ENCODE measurements around a stretch of chr13.

GRCh38 chr13:109281563-109282297 is 504.7 kb downstream of the IRS2 start:
- RRBS = no CpG with 5 or more reads among the region's 15 CpGs

DNA sequence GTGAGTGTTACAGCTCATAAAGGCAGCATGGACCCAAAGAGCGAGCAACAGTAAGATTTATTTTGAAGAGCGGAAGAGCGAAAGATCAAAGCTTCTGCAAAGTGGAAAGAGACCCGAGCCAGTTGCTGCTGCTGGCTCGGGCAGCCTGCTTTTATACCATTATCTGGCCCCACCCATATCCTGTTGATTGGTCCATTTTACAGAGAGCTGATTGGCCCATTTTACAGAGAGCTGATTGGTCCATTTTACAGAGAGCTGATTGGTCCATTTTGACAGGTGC is 468.0 kb downstream of the IRS2 start:
- RRBS = no CpG with 5 or more reads among the region's 5 CpGs

DNA sequence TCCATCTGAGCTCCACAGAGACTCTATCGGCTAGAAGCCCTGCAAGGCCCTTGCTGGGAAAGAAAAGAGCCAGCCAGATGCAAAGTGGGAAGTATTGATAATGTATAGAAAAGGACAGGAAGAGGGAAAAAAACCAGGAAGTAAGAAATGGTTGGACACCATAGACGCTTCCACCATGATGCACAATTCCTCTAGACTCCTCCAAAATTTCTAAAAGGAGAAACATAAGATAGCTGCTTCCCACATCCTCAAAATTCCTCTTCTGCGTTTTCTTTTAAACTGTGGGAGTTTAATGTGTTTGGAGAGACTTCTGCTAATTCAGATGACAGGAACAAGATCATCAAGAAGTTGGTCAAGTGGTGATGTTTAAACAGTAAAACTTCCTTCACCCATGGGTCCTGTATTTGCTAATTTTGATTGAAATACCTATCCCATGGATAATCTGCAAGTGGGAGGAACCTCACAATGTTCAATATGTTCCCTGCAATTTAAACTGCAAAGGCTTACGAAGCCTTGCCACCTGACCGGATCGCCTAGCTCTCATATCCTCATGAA is 130.2 kb downstream of the IRS2 start:
- RRBS = no CpG with 5 or more reads among the region's 6 CpGs

GRCh38 chr13:109704443-109705807 is 81.5 kb downstream of the IRS2 start:
- RRBS = no CpG with 5 or more reads among the region's 35 CpGs

DNA sequence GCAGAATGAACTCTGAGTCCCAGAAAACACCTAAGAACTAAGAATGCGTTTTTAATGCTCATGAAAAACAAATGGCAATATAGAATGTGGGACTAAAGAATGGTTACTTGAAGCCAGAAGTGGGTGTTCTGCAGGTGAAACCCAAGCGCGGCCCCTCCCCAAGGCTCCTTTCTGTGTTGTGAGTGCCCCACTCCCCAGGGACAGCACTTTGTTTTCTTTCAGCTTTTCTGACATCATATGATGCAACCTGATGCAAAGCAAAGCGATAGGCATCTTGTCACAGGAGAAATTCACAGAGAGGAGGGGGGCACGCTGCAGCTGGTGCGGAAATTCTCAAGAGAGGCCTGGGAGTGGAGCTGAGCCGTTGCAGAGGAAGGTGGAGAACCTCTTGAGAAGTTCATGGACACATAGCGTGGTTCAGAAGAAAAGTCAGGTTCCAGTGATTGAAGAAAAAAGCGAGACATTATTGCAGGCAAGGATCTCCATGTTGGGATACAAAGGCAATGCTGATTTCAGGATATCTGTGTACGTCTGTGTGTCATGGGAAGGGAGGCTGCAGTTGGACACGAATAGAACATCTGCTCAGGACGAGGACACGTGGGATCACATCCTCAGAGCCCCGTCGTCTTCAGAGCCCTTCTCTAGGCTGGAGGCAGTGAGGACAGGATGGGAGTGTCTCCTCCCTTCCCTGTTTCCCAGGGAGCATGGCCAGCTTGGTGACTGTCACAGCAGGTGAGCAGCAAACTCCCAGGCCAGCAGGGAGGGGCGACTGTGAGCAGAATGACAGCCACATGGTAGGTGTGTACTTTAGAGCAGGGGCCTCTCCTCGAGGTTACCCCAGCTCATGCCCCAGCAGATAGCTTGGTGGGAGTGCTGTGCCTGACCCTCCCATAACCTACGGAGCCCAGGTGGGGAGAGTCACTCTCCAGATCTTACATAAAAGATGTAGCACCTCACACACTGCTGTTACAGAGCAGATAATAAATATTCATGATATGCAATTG is 79.1 kb downstream of the IRS2 start:
- RRBS = no CpG with 5 or more reads among the region's 18 CpGs

- RRBS = no CpG with 5 or more reads among the region's 20 CpGs
Observed at GRCh38 chr13:109744359-109744908, 41.9 kb downstream of the IRS2 start.

GRCh38 chr13:109779078-109779958 is 7.1 kb downstream of the IRS2 start:
- RRBS = no CpG with 5 or more reads among the region's 9 CpGs

DNA sequence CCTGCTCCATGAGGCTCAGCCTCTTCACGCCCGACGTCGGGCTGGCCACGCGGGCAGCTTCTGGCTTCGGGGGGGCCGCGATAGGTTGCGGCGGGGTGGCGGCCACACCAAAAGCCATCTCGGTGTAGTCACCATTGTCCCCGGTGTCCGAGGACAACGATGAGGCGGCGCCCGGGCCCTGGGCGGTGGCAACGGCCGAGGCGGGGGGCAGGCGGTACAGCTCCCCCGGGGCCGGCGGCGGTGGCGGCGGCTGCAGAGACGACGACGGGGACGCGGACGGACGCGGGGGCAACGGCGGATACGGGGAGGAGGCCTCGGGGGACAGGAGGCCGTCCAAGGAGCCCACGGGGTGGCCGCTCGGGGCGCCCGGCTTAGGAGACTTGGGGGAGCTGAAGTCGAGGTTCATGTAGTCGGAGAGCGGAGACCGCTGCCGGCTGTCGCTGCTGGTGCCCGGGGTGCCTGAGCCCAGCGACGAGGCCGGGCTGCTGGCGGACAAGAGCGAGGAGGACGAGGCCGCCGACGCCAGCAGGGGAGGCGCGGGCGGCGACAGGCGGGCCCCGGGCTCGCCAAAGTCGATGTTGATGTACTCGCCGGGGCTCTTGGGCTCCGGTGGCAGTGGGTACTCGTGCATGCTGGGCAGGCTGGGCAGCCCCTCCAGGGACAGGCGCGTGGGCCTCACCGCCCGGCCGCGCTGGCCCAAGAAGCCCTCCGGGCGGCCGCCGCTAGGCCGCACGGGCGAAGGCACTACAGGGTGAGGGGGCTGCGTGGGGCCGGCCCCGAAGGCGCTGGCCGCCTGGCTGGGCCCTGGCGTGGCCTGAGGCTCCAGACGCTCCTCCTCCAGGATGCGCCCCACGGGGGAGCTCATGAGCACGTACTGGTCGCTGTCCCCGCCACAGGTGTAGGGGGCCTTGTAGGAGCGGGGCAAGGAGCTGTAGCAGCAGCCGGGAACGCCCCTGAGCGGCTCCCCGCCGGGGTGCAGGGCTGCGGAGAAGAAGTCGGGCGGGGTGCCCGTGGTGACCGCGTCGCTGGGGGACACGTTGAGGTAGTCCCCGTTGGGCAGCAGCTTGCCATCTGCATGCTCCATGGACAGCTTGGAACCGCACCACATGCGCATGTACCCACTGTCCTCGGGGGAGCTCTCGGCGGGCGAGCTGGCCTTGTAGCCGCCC is 3.3 kb downstream of the IRS2 start:
- RRBS = 94% methylated on average over 29 of the region's 123 CpGs

DNA sequence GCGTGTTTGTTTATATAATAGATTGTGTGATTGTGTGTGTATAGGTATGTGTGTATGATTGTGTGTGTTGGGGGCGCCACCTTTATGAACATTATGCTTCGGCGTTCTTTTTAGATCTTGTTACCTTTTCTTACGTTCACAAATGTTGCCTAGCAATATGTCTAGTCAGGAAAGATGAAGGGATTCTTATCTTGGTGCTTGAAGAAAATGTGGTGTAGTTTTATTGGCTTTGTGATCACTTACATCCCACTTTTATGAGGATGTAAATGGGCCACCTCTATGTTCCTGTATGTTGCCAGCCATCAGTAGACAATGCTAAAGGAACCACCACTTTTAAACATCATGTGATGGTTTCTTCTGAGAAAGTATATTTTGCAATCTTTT is 2.1 kb upstream of the IRS2 start:
- RRBS = no CpG with 5 or more reads among the region's 5 CpGs

GRCh38 chr13:110136447-110137586 is 170.1 kb downstream of the COL4A1 start:
- RRBS = no CpG with 5 or more reads among the region's 17 CpGs

DNA sequence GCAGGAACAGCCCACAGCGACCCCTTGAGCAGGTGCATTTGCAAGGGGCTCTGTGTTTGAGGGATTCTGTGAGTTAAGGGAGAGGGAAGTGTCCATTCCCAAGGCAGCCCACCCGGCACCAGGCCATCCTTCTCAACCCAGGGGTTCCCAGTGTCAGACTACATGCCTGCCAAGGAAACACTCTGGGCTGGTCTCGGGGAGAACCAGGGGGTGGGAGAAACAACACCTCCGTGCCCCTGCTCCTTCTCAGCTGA is 135.2 kb downstream of the COL4A1 start:
- RRBS = no CpG with 5 or more reads among the region's 4 CpGs

DNA sequence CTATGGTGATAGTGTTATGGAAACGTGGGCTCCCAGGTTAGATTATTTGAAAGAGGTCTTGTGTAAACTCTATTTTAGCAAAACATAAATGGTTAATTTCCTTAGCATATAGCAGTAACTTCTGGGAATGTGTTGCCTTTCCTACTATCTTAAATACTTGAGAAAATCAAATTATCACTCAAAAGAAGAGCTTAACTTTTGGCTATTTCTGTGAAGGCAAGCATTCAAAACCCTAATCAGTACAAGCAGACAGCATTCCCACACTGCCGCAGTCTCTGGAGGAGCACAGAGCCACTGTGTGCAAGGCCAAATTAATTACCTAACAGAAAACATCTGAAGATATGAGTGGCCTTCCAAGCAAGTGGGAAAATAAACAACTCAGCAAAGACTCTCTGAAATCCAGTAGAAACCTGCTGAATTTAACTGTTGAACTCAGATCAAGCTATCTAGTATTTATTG is 68.2 kb downstream of the COL4A1 start:
- RRBS = no CpG with 5 or more reads among the region's 2 CpGs

DNA sequence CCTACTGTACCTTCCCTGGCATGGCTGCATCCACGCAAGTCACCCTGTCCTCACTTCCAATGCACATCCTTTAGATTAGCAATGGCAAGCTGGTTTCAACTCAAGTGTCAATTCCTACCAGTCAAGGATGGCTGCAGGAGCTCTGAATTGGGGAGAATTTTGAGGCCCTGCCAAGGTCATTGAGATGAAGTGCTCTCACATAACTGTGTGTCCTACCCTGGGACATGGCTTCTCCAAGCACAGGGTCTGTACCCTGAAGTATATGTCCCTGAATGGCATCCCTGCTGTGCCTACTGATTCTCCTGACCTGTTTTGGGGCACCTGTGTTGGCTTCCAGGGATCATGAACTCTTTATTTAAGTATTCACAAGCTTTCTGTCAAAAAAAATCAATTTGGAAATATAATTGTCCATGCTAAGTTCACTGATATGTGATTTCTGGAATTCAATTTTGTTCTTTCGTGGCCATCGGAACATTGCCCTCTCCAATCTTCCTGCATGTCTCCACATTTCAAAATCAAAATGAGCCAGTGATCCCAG is 24.4 kb downstream of the COL4A1 start:
- RRBS = no CpG with 5 or more reads among the region's 3 CpGs

DNA sequence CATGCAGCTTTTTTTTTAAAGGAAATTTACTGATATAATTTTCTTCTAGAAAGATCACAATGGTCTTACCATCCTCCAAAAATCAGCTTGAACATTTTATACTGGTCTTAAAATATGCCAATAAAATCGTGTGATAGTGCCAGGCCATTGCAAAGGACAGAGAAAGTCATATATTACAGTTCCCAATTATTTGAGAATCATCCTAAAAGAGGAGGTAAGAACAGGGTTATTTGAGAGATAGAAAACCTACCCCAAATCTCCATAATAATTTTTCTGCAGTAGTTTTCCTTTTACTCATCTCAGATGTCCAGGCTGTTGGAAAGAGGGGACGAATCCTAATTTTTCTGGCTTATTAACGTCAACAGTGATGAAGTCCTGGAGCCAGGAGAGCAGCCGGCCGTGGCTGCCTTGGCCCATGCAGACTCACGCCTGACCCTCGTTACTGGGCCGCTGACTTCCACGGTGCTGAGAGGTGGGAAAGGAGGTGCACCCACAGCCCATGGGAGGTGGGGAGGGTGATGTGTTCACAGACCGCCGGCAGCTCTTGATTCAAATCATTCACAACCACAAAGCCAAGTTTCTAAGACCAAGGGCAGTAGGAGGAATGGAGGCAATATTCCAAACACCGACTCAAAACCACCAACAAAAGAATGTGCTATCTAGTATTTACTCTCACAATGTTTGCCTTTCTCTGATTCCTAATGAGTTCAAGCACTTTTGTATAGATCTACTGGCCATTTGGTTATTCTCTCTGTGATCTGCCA is 24.2 kb downstream of the COL4A2 start:
- RRBS = no CpG with 5 or more reads among the region's 12 CpGs

DNA sequence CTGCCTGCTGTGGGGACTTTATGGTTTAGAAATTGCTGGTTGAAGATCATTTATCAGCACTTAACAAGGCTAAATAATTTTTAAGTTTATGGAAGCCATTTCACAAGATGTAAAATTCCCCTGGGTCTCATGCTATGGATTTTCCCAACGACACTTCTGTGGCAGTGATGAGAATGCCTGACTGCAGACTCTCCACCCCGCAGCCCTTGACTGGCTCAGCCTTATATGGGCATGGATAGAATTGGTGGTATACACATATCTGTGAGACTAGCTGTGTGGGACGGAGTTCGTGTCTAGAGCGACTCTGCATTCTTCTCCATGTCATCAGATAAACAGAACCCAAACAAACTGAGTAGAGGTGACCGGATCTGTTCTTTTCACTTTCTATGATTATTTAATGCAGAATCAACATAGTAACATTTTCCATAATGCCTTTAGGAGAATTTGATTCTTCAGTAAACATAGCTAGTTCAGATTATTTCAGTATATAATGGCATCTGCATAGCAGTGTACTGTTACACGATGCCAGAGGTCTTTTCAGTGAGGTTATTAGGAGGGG is 52.9 kb downstream of the COL4A2 start:
- RRBS = no CpG with 5 or more reads among the region's 7 CpGs

GRCh38 chr13:110377882-110378594 is 71.0 kb downstream of the COL4A2 start:
- RRBS = no CpG with 5 or more reads among the region's 9 CpGs

- RRBS = no CpG with 5 or more reads among the region's 18 CpGs
Observed at GRCh38 chr13:110387932-110388570, 81.0 kb downstream of the COL4A2 start.

GRCh38 chr13:110388609-110389232 is 81.6 kb downstream of the COL4A2 start:
- RRBS = no CpG with 5 or more reads among the region's 9 CpGs

- RRBS = 98% methylated on average over 7 of the region's 19 CpGs
Observed at GRCh38 chr13:110449955-110450594, 111.4 kb downstream of the RAB20 start.

DNA sequence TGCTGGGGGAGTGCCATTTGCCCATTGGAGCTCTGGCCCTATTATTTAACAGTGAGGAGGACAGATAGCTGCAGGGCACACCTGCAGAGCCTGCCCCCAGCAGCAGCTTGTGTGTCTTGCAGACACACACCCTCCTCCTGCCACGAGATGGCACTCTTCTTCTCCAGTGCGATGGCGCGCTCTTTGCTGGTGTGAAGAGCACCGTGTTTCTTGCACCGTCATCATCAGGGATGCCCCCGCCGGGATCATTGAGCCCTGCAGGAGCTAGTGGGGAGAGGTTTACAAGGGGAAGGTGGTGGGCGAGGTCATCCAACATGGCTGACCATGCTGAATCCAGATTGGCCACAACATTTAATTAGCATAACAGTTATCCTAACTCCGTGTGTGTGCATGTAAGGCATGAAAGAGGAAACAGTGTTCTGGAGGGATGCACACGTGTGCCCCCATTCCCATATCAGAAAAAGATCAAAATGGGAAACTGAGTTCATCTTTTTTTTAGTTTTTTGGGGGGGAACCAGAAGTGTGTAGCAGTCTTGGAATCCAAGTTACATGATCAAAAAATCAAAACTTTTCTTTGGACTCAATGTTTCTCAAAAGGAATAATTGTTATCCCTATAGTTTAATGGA is 105.5 kb downstream of the RAB20 start:
- RRBS = no CpG with 5 or more reads among the region's 11 CpGs